GM12891 (cell line): ENCODE measurements around a stretch of chr7.

GRCh38 chr7:100432659-100433229 lies 3.1 kb downstream of the MEPCE start:
- RRBS = no CpG with 5 or more reads among the region's 19 CpGs

- RRBS = no CpG with 5 or more reads among the region's 10 CpGs
Measured at GRCh38 chr7:100442701-100443544, 6.6 kb upstream of the PPP1R35 start.

- RRBS = 64% methylated on average over 22 of the region's 47 CpGs
Measured at GRCh38 chr7:100465710-100467084, 2.1 kb upstream of the SPACDR start.

GRCh38 chr7:100470649-100471000 lies 6.6 kb upstream of the SPACDR start:
- RRBS = no CpG with 5 or more reads among the region's 7 CpGs

- RRBS = no CpG with 5 or more reads among the region's 13 CpGs
Measured at GRCh38 chr7:100566719-100567278, 6.9 kb downstream of the SAP25 start.

DNA sequence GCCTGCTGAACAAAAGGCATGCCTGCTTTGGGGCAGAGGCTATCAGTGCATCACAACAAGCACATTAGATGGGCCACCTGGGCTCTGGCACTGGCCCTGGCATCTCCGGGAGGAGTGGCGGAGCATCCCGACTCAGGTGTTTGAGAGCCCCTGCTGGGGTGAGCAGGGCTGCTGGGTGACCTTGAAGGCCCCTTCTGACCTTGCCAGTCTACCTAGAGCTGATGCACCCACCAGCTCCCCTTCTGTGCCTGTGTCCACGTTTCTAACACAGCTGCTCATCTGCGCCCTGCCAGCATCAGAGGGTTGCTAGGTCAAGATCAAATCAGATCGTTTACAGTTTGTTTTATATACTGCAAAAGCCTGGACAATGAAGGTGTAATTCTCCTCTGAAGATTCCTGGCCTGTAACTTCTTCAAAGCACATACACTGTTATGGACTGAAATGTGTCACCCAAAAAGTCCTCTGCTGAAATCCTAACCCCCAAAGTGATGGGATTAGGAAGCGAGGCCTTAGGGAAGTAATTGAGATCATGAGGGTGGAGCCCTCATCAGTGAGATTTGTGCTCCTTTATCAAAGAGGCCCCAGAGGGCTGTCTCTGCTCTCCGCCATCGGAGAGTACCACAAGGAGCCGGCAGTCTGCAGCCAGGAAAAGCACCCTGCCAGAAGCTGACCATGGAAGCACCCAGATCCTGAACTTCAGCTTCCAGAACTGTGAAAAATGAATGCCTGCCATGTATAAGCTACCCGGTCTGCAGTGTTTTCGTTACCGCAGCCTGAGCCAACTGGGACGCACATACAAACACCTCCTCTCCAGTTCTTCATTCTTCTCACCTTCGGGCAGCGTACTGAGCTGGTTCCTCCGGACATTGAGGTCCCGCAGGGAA lies 4.7 kb downstream of the LRCH4 start:
- RRBS = no CpG with 5 or more reads among the region's 18 CpGs

DNA sequence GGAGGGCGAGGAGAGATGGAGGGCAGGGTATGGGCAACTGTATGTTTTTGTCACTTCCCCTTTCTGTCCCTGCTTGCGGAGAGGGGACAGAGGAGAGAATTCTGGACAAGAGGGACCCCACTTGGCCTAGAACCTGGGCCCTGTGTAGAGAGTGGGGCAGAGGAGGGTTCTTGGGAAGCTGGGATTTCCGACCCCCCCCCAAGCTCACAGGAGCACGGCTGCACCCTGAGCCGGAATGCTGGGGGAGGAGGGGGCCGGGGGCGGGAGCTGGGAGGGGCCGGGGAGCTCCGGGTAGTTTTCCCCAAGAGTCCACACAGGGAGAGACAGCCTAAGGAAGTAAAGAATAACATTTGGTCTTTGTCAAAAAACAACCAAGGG lies 1.8 kb downstream of the LRCH4 start:
- RRBS = no CpG with 5 or more reads among the region's 9 CpGs

DNA sequence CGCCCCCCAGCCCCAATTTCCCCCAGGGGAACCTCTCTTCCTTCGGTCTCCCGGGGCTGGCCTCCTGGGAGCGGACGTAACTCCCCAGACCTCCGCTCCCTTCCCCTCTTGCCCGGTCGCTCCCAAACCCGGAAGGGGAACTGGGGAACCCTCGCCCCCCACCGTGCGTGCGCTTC lies 300 bp downstream of the GNB2 start:
- RRBS = 1% methylated on average over 5 of the region's 13 CpGs

GRCh38 chr7:100677461-100677680 lies 3.8 kb downstream of the GNB2 start:
- RRBS = no CpG with 5 or more reads among the region's 12 CpGs

GRCh38 chr7:100679242-100680009 lies 5.9 kb downstream of the GNB2 start:
- RRBS = no CpG with 5 or more reads among the region's 13 CpGs

- RRBS = no CpG with 5 or more reads among the region's 43 CpGs
Measured at GRCh38 chr7:100682087-100683247, 8.9 kb downstream of the GNB2 start.

- RRBS = 96% methylated on average over 12 of the region's 54 CpGs
Measured at GRCh38 chr7:100687166-100688361, 6.5 kb downstream of the GIGYF1 start.

- RRBS = no CpG with 5 or more reads among the region's 19 CpGs
Measured at GRCh38 chr7:100692418-100693350, 1.4 kb downstream of the GIGYF1 start.

DNA sequence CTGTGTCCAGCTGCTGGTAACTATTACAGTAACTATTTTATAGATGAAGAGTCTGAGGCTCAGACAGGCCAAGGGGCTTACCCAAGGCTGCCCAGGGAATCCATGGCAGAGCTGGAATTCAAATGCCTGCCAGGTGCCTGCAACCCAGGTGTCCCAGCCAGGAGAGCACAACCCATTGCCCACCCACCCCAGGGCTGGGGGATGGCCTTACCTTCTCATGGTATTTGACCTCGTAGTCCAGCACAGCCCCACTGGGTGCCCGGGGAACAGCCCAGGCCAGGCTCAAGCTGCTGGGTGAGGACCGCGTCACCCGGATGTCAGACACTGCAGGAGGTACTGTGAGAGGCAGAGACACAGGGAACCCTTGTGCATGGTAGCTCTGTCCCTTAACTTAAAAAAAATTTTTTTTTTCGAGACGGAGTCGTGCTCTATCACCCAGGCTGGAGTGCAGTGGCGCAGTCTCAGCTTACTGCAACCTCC lies 9.0 kb downstream of the EPHB4 start:
- RRBS = 90% methylated on average over 4 of the region's 9 CpGs

DNA sequence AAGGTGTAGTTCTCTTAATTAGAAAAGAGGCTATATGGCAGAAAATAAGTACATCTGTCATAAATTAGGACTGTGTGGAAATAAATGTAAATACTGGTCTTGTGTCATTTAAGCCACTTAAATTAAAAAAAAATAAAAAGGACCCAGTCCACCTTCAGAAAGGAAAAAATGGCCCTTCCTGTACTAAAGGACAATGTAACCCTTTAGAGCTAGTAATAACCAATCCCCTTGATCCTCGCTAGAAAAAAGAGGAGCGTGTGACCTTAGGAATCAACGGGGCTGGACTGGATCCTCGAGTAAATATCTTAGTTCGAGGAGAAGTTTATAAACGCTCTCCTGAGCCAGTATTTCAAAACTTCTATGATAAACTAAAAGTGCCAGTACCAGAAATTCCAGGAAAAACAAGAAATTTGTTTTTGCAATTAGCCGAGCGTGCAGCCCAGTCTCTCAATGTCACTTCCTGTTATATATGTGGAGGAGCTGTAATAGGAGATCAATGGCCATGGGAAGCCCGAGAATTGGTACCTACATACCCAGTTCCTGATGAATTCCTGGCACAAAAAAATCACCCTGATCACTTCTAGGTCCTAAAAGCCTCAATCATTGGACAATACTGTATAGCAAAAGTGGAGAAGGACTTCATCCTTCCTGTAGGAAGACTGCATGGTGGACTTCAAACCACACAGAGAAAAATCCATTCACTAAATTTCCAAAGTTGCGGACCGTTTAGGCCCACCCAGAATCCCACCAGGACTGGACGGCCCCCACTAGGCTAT lies 7.8 kb upstream of the SLC12A9 start:
- RRBS = no CpG with 5 or more reads among the region's 12 CpGs

DNA sequence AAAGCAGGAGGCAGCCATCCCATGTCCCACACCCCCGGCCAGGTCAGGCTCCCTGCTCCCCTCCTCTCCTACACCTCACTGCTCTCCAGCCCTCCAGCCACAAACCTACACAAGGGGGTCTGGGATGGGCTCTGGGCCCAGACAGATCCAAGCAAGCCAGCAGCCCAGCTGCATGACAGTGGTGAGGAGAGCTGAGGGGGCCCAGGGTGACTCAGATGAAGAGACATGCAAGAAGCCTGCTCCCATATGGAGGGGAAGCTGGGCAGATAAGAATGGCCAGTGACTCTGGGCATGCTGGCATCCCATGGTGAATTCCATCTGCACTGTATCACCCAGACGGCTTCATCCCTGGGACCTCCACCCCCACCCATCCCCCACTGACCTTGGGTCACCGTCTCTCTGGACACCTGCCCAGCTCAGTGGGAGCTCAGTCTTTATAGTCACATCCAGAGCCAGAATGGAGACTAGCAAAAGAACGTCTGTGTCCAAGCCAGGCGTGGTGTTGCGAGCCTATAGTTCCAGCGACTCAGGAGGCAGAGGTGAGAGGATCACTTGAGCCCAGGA lies 9.6 kb upstream of the SERPINE1 start:
- RRBS = no CpG with 5 or more reads among the region's 7 CpGs

- RRBS = no CpG with 5 or more reads among the region's 6 CpGs
Measured at GRCh38 chr7:101235723-101235999, 1.9 kb downstream of the CLDN15 start.

- RRBS = no CpG with 5 or more reads among the region's 25 CpGs
Measured at GRCh38 chr7:101236178-101236882, 1.3 kb downstream of the CLDN15 start.

DNA sequence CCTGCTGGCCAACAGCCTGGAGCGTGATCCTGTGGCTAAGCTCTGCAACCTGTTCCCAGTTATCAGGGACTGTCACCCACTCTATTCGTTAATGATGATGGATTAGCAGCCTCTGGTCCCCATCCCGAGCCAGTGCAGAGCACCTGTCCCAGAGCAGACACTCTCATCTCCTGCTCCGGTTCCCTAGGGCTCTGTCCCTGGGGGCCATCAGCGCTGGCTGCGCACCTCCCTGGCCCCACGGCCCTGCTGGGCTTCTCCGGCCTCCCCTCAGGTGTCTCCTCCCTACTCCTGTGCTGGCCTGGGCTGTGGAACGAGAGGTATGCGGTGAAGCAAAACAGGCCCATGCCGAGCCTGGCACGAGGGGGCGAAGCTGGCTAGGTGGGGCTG lies 1.1 kb upstream of the CLDN15 start:
- RRBS = 74% methylated on average over 3 of the region's 13 CpGs

GRCh38 chr7:101322011-101322742 lies 565 bp upstream of the IFT22 start:
- RRBS = no CpG with 5 or more reads among the region's 20 CpGs